BE2C (cell line): ENCODE measurements around a stretch of chr5.

DNA sequence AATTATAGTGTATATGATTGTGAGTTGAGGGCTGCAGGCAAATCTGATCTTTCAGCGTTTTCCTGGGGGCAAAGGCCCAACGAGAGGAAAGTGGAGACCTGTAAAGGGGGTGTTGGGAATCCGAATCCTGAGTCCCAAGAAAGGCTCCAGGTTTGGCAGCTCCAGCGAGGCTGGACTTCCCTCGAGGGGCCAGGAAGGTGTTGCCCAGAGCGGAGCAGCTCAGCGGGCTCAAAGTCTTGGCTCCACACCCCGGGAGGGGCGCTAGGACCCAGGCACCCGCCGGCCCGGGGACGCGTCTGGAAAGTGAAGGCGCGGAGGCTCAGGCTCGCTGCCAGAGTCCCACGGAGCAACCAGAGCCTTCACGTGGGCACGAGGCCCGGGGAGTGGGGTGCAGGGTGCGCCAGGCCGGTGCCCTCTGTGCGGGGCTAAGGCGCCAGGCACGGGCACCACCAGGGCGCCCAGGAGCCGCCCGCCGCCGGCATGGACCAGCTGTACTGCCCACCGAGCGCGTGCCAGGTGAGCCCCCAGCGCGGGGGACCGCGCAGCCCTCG lies 30.4 kb upstream of the PDE8B start:
- RRBS: 4% methylated on average over 21 of the region's 39 CpGs

GRCh38 chr5:77181358-77182341 lies 28.8 kb upstream of the PDE8B start:
- RRBS: no CpG with 5 or more reads among the region's 21 CpGs

- RRBS: no CpG with 5 or more reads among the region's 4 CpGs
Observed at GRCh38 chr5:77359000-77359199, 133.2 kb downstream of the WDR41 start.

GRCh38 chr5:77771495-77772382 lies 4.4 kb downstream of the TBCA start:
- RRBS: no CpG with 5 or more reads among the region's 9 CpGs

- RRBS: no CpG with 5 or more reads among the region's 3 CpGs
Observed at GRCh38 chr5:77937579-77937870, 161.4 kb upstream of the TBCA start.

GRCh38 chr5:78078357-78079038 lies 216.0 kb downstream of the AP3B1 start:
- RRBS: no CpG with 5 or more reads among the region's 2 CpGs

GRCh38 chr5:78293684-78294106 lies 803 bp downstream of the AP3B1 start:
- RRBS: 2% methylated on average over 3 of the region's 6 CpGs

- RRBS: 1% methylated on average over 16 of the region's 63 CpGs
Observed at GRCh38 chr5:78360694-78361995, 728 bp downstream of the SCAMP1 start.

DNA sequence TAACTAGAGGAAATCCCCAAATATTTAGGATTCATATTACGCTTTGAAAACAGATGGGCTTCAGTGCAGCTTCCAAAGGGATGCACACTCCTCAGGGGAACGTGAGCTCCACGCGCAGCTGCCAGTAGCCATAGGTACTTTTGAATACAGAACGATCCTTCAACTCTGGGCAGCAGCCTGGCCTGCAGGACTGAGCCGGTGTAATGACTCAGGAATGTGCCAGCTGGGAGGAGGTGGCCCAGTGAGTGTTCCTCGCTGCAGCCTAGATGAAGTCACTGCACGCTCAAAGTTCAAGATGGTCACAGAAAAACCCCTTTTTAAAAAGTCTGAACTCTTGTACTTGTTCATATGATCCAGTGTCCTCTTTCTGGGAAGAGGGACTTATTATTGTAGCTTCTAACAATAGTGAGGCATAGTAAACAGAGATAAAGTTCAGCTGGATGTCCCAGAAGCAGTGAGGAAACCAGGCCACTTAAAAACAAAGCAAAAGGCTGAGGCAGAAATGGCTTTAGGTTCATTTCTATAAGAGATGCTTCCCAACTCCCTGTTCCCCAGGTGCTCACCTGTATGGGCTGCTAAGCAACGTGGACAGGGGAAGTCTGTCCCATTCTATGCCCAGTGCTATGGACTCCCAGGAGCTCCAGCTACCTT lies 130.0 kb downstream of the LHFPL2 start:
- RRBS: no CpG with 5 or more reads among the region's 9 CpGs

- RRBS: no CpG with 5 or more reads among the region's 1 CpG
Observed at GRCh38 chr5:78601207-78601511, 47.4 kb downstream of the LHFPL2 start.

- RRBS: no CpG with 5 or more reads among the region's 1 CpG
Observed at GRCh38 chr5:78678206-78678760, 29.7 kb upstream of the LHFPL2 start.

DNA sequence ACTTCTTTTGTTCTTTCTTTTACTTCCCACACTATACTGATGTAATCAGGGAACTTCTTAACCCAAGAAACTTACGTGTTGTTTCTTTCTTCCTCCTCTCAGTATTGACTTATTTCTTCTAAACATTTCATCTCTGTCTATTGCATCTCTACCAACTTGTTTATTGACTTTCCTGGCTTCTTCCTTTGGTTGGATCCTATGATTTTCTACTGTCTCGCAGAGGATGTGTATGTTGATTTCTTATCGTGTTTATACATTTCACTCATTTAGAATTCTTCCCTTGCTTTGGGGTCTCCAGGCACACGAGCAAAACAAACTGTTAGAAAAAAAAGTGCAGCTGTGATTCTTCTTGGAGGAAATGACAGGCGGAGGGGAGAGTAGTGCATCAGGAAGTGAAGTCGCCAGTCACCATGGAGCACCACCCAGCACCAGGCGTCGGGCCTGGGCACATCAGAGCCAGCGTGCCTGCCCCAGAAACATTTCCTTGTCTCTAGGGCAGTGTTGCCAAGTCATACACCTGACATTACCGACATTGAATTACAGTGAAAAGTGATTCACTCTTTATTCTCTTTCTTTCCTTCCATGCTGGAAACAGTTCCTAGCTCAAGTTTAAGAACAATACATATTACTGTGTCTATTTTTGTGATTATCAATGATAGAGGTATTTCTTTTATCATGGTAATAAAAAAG lies 123.2 kb upstream of the LHFPL2 start:
- RRBS: no CpG with 5 or more reads among the region's 10 CpGs

DNA sequence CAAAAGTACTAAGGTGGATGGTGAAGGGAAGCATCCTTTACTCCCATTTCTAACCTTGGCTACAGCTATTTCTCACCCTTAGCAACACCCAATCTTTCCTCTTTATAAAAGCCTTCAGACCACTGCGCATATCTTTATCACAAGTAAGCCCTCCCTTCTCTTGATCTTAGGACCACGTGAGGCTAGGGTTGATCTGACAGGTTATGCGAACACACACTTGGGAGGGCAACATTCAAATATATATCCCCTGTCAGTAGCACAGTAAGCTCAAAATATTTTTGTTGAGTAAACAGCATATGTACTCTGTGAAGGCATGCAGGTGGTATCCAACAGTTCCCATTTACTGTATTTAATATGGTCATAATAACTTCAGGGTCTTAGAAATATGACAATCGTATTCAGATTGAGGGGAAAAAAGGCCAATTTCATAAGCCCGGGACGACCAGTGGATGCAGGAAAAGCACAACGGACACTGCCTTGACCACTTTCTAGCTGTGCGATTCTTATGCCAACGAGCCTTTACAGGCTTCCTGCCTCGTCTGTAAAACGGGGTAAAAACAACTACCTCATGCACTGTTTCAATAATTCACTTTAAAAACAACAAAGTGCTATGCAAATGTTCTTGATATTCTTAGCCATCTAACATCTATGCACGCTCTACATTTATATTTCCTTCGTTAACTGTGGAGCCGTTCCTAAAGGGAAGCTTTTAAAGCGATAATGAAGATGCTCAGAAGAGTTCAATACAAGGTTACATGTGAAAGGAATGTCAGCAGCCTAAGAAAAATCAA lies 1.3 kb downstream of the ARSB start:
- RRBS: no CpG with 5 or more reads among the region's 15 CpGs

DNA sequence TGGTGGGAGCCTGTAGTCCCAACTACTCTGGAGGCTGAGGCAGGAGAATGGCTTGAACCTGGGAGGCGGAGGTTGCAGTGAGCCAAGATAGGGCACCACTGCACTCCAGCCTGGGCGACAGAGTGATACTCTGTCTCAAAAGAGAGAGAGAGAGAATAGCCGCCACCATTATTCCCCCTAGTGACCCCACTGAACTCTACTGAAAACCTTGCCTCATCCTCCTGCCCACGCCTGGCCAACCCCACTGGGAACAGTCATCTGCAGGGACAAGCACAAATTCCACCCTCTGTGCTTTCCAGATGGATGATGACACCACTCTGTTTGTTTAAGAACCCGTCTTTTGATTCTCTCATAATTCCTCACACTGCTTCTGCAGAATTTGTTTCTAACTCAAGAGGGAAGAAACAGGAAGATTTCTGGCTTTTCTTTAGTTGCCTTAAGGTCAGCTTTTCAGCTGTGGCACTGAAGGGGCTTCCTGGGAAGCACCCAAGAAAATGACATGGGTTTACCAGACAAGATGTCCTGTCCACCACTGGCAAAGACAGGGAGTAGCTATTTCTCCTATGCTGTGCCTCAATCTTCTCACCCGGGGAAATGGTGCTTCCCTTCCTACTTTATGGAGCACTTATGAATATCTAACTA lies 12.3 kb downstream of the BHMT2 start:
- RRBS: no CpG with 5 or more reads among the region's 6 CpGs

GRCh38 chr5:79143824-79144486 lies 32.3 kb downstream of the BHMT start:
- RRBS: no CpG with 5 or more reads among the region's 4 CpGs

DNA sequence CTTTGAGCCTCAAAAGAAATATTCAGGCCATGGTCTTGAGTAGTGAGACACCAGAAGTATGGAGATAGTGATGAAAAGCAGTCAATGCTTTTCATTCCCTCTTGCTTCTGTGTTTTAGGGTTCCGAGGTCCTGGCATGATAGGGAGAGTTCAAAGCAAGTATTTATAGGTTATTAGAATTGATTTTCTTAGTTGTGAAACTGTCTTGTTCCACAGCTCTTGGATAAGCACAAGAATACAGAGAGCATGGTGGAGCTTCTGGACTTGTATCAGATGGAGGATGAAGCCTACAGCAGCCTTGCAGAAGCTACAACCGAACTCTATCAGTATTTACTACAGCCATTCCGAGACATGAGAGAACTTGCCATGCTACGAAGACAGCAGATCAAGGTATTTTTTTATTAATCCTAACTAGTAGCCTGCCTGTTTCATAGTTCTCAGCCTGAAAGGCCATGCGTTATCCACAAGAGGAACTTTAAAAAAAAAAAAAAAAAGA lies 41.8 kb downstream of the JMY start:
- RRBS: no CpG with 5 or more reads among the region's 5 CpGs

- RRBS: no CpG with 5 or more reads among the region's 4 CpGs
Observed at GRCh38 chr5:79751092-79751533, 61.5 kb downstream of the CMYA5 start.

DNA sequence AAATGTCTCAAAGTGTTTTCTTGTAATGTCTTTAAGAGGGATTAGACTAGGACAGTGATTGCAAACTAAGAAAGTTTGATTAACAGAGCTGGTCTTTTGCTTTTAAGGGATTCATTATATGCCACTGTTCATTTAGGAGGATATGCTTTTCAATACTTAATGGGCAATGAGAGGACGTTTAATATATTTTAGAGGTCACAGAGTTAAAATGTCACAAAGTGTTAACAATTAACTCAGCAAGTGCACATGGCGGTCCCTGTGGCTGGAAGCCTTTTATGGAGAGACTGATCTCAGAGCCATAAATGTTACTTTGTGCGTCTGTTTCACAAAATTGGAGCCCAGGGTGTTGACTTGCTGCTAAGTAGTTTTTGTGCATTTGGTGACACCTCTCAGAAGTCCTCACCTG lies 64.2 kb downstream of the CMYA5 start:
- RRBS: no CpG with 5 or more reads among the region's 3 CpGs

DNA sequence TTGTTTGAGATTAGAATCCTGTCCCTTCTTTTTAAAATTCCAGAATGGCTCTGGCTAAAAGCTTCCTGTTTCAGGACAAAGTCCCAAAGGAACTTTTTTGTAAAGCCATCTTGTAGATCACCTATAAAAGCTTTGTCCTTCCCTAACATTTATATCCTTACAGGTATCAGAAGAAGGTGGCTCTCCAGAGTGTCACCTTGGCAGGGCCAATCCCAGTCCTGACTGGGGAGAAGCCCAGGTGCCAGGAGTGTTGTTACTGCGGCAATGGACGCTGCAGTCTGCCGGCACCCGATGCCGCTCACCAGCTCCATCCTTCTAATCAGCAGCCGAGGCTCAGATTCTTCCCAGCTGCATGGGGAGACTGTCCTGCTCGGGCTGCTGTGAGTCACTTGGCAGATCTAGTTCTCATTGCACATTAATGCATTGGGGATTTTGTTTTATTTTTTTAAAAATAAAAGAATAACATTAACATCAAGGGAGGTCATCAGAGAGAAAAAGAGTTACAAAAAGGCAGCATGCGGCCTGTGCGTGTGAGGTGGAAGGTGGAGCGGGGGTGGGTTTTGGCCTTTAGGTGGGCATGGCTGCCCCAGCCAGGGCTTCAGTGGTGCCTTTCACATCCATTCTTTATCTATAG lies 115.9 kb downstream of the MTX3 start:
- RRBS: no CpG with 5 or more reads among the region's 10 CpGs